Uterus (tissue), 7 donors: ENCODE results near the gene RAP1B.

DNA sequence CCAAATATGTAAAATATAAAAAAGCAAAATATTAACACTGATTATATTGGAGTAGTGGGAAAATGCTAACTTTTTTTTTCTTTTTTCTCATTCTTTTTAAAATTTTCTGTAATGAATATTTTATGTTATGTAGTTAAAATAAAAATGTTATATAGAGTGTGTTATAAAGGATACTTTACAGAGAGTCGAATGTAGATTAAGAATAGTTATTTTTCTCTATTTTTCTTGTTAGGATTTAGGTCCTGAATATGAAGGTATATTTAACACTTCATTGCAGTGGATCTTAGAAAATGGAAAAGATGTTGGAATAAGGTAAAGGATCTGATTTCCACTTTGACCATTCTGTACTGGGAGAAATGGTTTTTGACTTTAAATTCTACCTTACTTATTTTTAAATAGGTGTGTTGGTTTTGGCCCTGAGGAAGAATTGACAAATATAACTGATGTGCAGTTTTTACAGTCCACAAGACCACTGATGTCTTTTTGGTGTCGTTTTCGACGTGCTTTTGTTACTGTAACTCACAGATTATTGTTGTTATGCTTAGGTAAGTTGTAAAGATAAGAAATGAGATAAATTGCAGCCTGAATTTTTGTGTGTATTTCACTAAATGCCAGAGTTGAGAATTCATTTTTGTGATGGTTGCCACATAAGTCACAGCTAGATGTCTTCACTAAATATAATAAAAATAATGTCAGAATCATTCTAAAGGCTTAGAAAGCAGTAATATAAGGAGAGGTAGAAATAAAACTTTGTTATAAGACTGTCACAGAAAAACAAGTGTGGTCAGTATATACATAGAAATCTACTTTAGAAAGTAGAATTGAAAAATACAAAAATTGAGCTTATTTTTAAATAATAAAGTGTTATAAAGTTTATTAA lies 40.0 kb upstream of the MSRB3 start:
- PRO-cap, 4 experiments = no peak in any of the 4 experiments
- RAMPAGE, long total RNA, 2 experiments = start-site peak on the plus strand in 1 of 2 experiments, centred at position 413 of the sequence, 14 reads per replicate
- RRBS = no CpG with 5 or more reads among the region's 4 CpGs

- PRO-cap, 4 experiments = peak in 4 of 4 experiments; most common plus-strand start chr12:65279288 (in 1); most common minus-strand start chr12:65279355 (in 3)
- RAMPAGE, long total RNA, 2 experiments = no peak in any of the 2 experiments
- RRBS = 2% methylated on average over 15 of the region's 39 CpGs
Measured at GRCh38 chr12:65279198-65279759, 796 bp downstream of the MSRB3 start.

DNA sequence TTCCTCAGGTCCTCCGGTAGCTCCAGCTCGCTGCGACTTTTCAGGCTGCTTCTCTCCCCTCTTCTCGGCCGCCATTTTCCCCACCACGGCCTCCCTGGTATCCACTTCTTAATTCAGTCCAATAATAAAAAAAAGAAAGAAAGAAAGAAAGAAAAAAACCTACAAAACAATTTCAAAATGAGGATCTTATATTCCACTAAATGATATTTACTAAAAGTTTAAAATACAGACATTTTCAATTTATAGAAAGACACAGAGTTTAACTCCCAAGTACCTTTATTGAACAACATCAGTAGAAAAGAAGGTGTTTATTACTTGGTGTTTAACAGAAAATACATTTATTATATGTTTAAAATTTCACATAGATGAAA lies 177.9 kb upstream of the HMGA2 start:
- PRO-cap, 4 experiments = no peak in any of the 4 experiments
- RAMPAGE, long total RNA, 2 experiments = no peak in any of the 2 experiments
- RRBS = no CpG with 5 or more reads among the region's 6 CpGs

- PRO-cap, 4 experiments = peak in 1 of 4 experiments; most common minus-strand start chr12:65824313 (in 1)
- RAMPAGE, long total RNA, 2 experiments = no peak in any of the 2 experiments
- RRBS = 2% methylated on average over 14 of the region's 65 CpGs
Measured at GRCh38 chr12:65823383-65824357, 613 bp upstream of the HMGA2 start.

DNA sequence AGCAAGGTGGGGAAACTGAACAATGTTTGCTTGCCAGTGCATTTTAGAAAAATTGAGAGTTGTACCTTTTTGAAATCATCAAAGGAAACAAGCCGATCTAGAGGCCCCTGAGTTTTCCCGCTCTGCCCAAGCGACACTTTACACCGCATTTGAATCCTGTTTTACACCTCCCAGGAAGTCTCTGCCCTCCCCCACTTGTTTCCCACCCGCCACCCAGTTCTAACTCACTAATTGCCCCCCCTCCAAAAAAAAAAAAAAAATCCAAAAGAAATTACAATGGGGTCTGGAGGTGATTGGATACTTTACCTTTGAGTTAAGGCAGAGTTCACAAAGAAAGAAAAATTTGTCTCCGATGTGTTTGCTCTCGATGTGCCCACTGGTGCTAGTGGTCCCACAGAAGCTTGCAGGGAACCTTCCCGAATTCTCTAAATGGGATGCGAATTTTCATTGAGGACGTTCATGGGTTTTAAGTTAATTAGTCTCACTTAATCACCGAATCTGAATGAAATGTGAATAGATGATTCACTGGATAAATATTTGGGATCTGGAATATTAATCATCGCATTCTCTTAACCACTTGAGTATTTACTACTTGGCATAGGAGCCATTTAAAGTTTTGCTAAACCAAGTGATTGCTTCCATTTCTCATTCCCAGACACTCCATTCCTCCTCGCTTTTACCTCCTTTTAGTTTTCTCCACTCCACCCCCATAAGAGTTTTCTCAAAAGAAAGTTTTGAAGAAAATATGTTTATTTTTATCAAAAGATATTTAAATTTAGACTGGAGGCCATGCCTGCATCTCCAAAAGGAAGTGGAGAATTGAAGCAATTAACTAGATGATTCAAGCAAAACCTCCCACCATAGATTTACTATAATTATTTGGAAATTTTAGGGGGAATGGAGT lies 2.5 kb downstream of the HMGA2 start:
- PRO-cap, 4 experiments = no peak in any of the 4 experiments
- RAMPAGE, long total RNA, 2 experiments = no peak in any of the 2 experiments
- RRBS = no CpG with 5 or more reads among the region's 13 CpGs

GRCh38 chr12:65895430-65896766 lies 71.6 kb downstream of the HMGA2 start:
- PRO-cap, 4 experiments = no peak in any of the 4 experiments
- RAMPAGE, long total RNA, 2 experiments = no peak in any of the 2 experiments
- RRBS = no CpG with 5 or more reads among the region's 10 CpGs

- PRO-cap, 4 experiments = no peak in any of the 4 experiments
- RAMPAGE, long total RNA, 2 experiments = no peak in any of the 2 experiments
- RRBS = no CpG with 5 or more reads among the region's 6 CpGs
Measured at GRCh38 chr12:65936325-65936840, 112.1 kb downstream of the HMGA2 start.

DNA sequence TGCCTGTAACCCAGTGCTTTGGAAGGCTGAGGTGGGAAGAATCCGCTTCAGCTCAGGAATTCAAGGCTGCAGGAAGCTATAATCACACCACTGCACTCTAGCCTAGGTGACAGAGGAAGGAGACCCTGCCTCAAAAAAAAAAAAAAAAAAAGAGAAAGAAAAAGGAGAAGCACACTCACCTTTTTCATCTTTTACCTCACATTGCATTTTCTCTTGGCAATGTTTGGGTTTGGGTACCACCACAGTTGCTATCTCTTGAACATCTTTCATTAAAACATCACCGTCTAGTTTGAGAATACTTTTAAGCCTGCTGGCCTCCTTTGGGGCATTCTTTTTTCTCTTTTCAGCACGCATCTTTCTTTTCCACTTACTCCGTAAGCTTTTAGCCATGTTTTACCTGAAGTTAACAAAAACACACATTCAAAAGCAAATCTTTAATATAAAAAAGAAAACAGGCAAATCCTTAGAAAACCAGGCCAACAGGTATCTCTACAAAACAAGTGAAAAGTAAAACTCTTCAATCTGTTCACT lies 1.8 kb downstream of the LLPH start:
- PRO-cap, 4 experiments = no peak in any of the 4 experiments
- RAMPAGE, long total RNA, 2 experiments = no peak in any of the 2 experiments
- RRBS = no CpG with 5 or more reads among the region's 4 CpGs

- PRO-cap, 4 experiments = no peak in any of the 4 experiments
- RAMPAGE, long total RNA, 2 experiments = no peak in any of the 2 experiments
- RRBS = no CpG with 5 or more reads among the region's 4 CpGs
Measured at GRCh38 chr12:66156463-66157146, 13.2 kb downstream of the TMBIM4 start.

- PRO-cap, 4 experiments = no peak in any of the 4 experiments
- RAMPAGE, long total RNA, 2 experiments = no peak in any of the 2 experiments
- RRBS = no CpG with 5 or more reads among the region's 7 CpGs
Measured at GRCh38 chr12:66168573-66169018, 1.2 kb downstream of the TMBIM4 start.

DNA sequence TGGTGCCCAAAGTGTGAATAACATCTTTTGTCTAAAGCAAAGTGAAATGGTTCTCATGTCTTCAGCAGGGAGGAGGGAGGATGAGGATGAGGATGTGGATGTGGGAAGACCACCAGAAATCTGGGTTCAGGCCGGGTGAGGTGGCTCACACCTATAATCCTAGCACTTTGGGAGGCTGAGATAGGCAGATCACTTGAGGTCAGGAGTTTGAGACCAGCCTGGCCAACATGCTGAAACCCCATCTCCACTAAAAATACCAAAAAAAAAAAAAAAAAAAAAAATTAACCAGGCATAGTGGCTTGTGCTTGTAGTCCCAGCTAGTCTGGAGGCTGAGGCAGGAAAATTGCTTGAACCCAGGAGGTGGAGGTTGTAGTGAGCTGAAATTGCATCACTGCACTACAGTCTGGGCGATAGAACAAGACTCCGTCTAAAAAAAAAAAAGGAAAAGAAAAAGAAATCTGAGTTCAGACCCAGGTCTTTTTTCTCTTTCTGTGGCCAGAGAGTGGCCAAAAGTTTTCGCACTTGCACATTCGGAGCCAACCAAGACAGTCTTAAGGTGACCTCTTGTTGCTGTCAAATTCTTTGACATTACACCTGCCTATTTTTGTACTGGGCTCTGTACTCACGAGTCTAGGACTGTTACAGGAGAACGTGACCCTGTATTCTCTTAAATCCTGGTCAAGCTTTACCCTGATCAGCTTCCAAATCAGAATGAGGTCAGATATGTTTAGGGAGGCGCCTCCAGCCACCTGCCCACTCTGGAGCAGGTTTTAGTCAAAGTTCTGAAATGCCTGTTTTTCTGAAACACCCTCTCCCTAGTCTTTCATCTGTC lies 47.3 kb downstream of the IRAK3 start:
- PRO-cap, 4 experiments = no peak in any of the 4 experiments
- RAMPAGE, long total RNA, 2 experiments = start-site peak on the plus strand in 1 of 2 experiments, centred at position 569 of the sequence, 5 reads per replicate
- RRBS = no CpG with 5 or more reads among the region's 8 CpGs

DNA sequence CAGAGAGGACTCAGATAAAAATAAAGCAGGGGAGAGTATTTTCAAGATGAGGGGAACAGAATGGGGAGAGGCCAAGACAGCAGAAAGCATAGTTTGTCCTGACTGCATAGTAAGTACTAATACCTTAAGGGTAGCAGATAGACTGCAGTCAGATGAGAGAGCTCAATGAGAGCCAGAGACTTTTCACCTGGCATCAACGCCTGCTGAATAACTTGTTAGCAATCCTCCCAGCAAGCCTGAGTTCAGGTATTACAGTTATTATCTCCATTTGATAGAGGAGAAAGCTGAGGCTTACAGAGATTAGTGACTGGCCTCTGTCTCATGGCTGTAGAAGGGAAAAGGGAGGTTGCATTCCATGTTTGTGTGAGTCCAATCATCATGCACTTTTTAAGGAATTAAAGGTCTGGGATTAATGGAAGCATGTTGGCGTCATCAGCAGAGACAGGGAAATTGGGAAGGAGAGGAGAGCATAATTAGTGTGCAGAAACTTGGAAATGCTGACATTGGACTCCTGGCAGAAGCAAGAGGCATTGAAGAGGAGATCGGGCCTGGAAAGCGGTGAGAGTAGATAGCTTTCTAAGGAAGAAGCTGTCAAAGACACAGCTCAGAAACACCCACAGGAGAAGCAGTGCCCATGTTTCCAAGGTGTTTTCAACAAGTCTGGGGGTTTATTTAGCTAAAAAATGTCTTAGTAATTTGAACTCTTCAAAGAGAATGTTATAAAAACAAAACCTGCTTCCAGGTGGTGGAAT lies 49.3 kb downstream of the IRAK3 start:
- PRO-cap, 4 experiments = no peak in any of the 4 experiments
- RAMPAGE, long total RNA, 2 experiments = start-site peak on the plus strand in 1 of 2 experiments, centred at position 270 of the sequence, 16 reads per replicate
- RRBS = no CpG with 5 or more reads among the region's 4 CpGs

DNA sequence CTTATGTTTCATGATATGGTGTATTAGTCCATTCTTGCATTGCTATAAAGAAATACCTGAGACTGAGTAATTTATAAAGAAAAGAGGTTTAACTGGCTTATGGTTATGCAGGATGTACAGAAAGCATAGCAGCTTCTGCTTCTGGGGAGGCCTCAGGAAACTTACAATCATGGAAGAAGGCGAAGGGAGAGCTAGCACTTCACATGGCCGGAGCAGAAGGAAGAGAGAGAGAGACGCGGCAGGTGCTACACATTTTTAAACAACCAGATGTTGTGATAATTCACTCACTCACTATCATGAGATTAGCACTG lies 195.5 kb upstream of the GRIP1 start:
- PRO-cap, 4 experiments = no peak in any of the 4 experiments
- RAMPAGE, long total RNA, 2 experiments = no peak in any of the 2 experiments
- RRBS = no CpG with 5 or more reads among the region's 4 CpGs

DNA sequence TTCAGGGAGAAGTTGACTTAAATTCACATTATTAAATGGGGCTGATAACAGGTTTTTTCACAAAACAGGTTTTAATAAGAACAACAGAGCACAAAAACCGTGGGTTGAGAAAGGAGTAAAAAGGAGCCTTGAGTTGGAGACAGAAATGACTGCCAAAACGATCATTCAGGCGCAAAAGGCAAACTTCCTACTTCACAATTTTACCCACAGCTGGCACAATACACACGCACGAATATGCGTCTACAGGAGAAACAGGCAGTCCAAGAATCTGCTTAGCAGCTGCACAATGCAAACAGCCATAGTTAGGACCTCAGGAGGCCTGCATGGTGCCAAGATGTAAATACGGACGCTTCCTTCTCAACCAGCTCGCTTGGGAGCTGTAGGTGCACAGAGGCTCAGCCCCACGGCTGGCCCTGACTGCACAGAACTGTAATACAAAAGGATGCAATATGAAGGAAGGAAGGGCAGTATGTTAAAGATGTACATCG lies 250.1 kb upstream of the CAND1 start:
- PRO-cap, 4 experiments = no peak in any of the 4 experiments
- RAMPAGE, long total RNA, 2 experiments = no peak in any of the 2 experiments
- RRBS = no CpG with 5 or more reads among the region's 11 CpGs

- PRO-cap, 4 experiments = peak in 4 of 4 experiments; most common plus-strand start chr12:67269899 (in 1); most common minus-strand start chr12:67269938 (in 2)
- RAMPAGE, long total RNA, 2 experiments = no peak in any of the 2 experiments
- RRBS = under 1% methylated on average over 7 of the region's 53 CpGs
Measured at GRCh38 chr12:67269716-67270716, 858 bp downstream of the CAND1 start.

DNA sequence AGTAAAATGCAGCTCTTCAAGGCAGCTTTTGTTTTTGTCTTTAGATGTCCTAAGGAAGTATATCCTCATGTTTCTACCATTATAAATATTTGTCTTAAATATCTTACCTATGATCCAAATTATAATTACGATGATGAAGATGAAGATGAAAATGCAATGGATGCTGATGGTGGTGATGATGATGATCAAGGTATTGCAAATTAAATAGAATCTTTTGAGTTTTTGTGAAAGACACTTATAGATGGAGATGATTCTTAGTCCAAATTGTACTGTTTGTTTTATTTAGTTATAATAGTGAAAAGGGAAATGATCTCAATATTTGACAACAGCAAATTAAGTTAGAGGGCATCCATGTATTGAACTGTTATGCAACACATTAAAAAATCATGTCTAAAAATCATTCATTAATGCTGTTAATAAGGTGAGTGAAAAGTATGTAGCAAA lies 29.8 kb downstream of the CAND1 start:
- PRO-cap, 4 experiments = no peak in any of the 4 experiments
- RAMPAGE, long total RNA, 2 experiments = start-site peak on the plus strand in 1 of 2 experiments, centred at position 172 of the sequence, 17 reads per replicate
- RRBS = no CpG with 5 or more reads among the region's 1 CpG

- PRO-cap, 4 experiments = no peak in any of the 4 experiments
- RAMPAGE, long total RNA, 2 experiments = no peak in any of the 2 experiments
- RRBS = no CpG with 5 or more reads among the region's 9 CpGs
Measured at GRCh38 chr12:67667732-67668391, 19.3 kb downstream of the DYRK2 start.

DNA sequence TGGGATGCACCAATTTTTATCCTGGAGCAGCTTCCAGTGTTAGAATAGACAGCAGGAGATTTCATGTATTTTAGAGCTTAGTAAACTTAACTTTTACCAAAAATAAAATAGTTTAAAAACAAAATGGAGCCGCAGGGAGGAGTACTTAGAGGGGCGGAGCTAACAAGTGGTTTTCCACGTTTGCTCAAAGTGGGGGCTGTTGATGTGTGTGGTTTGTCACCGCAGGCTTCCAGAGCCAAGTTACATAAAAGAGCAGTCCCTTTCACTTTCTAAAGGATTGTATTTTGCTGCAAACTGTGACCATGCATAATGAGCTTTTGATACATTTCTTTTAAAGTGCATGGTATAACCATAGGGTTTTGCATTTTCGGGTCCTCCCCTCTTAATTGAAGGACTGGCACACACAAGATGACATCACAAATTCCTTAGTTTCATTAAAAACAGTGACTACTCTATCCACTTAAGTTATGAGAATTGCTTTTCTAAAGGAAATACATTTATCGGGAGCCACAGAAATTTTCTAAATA lies 71.5 kb upstream of the RAP1B start:
- PRO-cap, 4 experiments = no peak in any of the 4 experiments
- RAMPAGE, long total RNA, 2 experiments = no peak in any of the 2 experiments
- RRBS = no CpG with 5 or more reads among the region's 6 CpGs

DNA sequence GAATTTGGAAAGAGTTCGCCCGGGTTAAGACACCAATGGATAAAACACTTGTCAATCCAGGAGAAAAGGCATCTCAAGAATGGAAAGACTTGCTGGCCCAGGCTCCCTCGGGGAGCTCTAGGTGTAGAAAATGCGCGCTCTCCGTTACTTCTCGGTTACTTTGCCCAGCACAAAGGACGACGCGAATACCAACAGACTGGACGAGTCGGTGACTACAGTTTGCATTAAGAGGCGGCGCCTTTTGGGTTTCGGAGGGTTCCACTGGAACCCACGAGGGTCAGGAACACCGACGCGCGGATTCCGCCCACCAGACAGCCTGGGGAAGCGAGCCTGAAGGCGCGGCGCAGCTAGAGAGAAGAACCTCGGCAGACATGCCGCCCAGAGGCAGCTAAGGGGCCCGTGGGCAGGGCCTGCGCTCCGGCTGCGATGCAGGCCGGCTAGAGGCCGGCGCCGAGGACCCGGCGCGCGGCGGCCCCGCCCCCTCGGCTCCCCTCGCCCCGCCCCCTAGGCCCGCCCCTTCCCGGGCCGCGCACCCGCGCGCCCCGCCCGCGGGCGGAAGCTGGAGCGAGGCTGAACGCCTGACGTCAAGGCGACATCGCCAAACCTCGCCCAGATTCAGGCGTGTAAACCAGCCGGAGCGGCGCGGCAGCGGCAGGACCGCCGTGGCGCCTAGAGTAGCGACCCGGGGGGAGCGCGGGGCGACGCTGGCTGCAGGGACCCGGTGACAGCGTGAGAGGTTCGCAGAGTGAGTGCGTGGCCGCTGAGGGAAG lies at the start of gene RAP1B:
RAP1B (plus strand) TSS at position 592 of the 770 bp plus-strand sequence.
- PRO-cap, 4 experiments = peak in 4 of 4 experiments; most common plus-strand start position 592 of the sequence (in 4); most common minus-strand start position 428 of the sequence (in 3)
- RAMPAGE, long total RNA, 2 experiments = start-site peak on the plus strand in 1 of 2 experiments, centred at position 625 of the sequence, 658 reads per replicate
- RRBS = 2% methylated on average over 37 of the region's 81 CpGs

DNA sequence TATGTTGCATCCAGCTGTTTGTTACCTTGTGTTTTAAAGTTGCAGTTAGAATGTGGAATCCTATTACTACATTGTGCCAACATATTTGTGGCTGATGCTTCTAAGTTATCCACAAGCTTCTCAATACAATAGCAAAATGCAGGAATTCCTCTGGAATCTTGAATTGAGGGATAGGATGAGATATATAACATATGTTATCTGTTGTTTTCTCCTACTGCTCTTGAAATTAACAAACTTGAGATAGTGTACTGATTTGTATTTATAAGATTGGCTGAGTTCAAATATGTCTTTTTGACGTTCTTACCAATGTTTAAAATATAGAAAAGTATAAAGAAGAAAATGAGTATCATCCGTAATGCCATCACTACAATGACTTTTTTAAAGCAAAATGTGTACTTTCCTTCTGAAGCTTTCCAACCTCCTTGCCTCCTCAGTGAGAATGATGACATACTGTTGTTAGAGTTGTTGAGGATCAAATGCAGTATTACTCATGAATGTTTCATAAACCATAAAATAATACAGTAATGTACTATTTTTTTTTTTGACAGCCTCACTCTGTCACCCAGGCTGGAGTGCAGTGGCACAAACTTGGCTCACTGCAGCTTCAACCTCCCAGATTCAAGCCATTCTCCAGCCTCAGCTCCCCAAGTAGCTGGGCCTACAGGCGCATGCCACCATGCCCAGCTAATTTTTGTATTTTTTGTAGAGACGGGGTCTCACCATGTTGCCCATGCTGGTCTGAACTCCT lies 6.7 kb downstream of the RAP1B start:
- PRO-cap, 4 experiments = no peak in any of the 4 experiments
- RAMPAGE, long total RNA, 2 experiments = no peak in any of the 2 experiments
- RRBS = no CpG with 5 or more reads among the region's 4 CpGs